ENCODE measurements around a stretch of chr11.

GRCh38 chr11:121661776-121662086 lies 209.6 kb downstream of the SORL1 start:
- PRO-cap, result no peak

- PRO-cap, result no peak
Observed at GRCh38 chr11:121689222-121689745, 237.2 kb downstream of the SORL1 start.

DNA sequence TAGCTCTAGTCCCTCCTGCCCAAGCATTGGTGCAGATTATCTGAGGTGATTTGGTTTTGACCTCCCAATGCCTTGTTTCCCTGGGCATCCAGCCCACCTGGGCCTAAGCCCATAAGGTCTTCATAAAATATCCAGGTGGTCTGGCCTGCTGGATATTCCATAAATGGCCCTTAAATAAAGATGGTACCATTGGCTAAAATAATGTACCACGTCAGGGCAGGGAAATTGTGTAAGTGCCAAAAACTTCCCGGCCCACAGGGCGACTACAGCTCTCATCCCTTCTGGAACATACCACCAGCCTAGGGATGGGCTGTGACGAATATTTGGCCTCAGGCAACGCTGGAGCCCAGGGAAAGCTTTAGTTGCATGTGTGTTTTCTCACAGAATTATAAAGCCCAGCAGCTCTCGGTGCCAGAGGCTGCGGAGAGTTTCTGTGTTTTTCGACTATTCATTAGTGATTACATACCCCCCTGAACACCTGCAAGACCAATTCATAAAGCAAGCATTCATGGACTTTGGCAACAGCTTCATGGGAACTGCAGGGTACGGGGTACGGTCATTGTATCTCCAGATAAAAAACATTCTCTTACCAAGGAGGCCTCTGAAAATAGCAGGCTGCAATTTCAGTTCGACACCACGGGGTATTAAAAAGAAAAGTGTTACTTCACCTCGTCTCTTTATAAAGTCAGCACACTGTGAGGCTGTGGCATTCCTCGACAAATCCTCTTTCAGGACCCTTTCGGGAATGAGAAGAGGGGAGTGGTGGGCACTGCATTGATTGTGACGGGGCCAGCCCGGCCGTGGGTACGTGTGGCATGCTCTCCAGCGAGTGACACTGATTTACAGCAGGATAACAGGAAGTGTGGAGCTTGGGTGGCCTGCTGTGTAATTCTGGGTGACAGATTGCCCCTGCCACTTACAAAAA lies 244.1 kb downstream of the SORL1 start:
- PRO-cap, result no peak

GRCh38 chr11:121723326-121723779 lies 271.2 kb downstream of the SORL1 start:
- PRO-cap, result no peak

- PRO-cap, result no peak
Observed at GRCh38 chr11:122085297-122085697, 30.7 kb downstream of the BLID start.

GRCh38 chr11:122353970-122354458 lies 238.0 kb upstream of the BLID start:
- PRO-cap, result no peak

DNA sequence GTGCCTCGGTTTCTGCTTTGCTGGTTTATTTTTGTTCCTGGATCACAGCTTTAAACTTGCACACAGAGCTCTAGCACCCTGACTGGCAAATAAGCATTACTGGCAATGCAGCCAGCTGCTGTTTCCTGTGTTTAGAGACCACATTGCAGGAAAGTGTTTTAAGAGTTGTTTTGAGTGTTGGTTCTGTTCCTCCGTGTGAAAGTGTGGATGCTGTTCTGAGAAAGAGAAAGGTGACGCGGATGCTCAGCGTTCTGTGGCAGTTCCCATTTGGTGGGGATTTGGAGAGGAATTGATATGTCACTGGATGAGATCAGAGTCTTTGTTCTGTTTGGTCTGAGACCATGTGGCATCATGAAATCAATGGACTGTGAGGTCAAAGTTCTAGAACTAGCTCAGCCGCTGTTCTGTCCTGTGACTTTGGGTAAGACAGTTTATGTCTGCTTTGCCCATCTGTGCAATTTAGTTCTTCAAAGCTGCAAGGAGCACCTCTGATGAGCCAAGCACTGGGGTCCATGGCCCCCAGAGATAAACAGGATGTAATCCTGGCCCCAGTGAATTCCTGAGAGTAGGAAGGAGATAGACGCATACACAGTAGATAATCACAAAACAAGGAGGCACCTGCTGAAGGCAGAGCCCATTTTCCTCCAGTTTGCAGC lies 19.8 kb downstream of the UBASH3B start:
- PRO-cap, result no peak

DNA sequence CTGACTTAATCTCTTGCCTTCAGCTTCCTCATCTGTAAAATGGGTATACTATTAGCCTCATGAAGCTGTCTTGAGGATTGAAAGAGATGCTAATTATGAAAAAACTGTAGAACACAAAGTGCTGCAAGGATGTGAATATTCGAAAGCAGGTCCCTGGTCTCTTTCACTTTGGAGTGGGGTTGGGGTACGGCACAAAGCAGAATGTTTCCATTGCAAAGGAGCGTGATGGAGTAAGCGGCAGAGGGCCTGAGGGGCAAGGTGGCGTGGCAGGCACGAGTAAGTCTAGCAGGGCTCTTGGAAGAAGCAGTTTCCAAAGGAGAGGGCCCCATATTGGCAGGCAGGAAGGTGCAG lies 88.0 kb downstream of the UBASH3B start:
- PRO-cap, result no peak

DNA sequence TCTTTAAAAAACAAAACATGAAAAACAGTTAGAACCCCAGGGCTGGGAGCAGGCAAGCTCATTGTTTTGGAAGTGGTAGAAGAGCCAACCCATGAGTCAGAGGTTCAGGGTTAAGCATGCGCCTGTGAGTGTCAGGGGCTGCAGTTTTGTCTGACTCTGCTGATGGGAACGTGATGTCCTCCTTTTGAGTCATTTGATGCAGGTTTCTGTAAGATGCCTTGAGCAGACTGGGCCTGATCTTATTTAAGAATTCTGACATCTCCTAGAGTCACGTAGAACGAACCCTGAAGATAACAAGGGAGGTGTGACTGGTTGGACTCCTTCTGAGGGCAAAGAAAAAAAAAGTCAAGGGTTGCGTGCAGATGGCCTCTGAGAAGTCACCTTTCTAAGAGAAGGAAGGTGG lies 53.6 kb upstream of the CRTAM start:
- PRO-cap, result no peak

- PRO-cap, result no peak
Observed at GRCh38 chr11:122789041-122789268, 49.3 kb upstream of the CRTAM start.

GRCh38 chr11:122813431-122813733 lies 24.9 kb upstream of the CRTAM start:
- PRO-cap, result no peak

- PRO-cap, result no peak
Observed at GRCh38 chr11:122843258-122844180, 5.2 kb downstream of the CRTAM start.

GRCh38 chr11:122850119-122850710 lies 11.9 kb downstream of the CRTAM start:
- PRO-cap, result no peak

GRCh38 chr11:122852089-122852463 lies 13.8 kb downstream of the CRTAM start:
- PRO-cap, result no peak

DNA sequence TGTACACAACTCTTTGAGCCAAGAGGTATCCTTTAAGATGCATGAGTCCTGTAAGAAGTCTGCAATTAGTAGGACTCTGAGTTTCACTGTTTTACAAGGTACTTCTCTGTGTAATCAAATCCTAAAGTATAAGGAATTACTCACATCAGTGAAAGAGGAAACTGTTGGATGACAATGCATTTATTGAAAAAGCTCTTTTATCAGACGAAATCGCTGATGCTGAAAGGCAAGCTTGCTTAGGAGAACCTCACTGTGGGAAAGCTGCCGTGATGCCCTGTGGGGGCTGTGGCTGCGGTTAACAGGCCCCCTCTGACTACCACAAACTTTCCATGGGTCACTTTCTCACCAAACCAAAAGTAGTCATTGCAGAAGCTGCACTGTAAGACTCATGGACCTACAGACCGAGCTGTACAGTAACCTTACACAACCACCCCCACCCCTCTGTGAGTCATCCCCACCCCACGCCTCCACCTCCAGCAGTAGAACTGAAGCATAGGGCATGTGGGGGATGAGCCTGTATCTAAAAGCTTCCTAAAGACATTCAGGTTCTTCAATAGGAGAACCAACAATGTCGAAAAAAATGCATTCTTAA lies 18.3 kb downstream of the CRTAM start:
- PRO-cap, result no peak

DNA sequence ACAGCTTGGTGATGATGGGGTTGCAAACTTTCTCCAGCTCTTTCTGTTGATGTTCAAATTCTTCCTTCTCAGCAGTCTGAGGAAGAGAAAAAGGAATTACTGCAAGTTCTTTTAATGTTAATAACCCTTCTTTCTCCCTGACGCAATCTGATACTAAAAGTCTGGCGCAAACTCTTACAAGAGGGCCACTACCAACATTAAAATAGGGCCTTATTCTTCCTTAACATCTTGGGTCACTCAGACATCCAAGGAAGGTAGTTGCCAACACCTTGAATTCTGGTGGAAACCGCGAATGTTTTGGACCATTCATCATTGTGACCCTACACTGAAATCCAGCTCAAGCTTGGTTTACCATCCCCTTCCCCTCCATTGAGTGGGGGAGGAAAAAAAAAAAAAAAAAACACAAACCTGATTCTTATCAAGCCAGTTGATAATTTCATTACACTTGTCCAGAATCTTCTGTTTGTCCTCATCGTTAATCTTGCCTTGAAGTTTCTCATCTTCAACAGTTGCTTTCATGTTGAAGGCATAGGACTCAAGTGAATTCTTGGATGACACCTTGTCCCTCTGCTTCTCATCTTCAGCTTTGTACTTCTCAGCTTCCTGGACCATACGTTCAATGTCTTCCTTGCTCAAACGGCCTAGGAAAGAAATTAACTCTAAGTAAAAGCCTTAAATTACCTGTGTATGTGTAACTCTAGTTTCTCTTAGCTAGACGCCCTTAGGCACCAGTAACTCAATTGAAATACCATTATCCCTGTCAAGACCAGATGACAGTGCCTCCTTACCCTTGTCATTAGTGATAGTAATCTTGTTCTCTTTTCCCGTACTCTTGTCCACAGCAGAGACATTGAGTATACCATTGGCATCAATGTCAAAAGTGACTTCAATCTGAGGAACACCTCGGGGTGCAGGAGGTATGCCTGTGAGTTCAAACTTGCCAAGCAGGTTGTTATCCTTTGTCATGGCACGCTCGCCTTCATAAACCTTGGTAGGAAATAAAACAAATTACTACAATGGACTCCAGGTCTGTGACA lies 3.8 kb downstream of the HSPA8 start:
- PRO-cap, result no peak

GRCh38 chr11:123073163-123073948 lies 11.4 kb upstream of the HSPA8 start:
- PRO-cap, result no peak

DNA sequence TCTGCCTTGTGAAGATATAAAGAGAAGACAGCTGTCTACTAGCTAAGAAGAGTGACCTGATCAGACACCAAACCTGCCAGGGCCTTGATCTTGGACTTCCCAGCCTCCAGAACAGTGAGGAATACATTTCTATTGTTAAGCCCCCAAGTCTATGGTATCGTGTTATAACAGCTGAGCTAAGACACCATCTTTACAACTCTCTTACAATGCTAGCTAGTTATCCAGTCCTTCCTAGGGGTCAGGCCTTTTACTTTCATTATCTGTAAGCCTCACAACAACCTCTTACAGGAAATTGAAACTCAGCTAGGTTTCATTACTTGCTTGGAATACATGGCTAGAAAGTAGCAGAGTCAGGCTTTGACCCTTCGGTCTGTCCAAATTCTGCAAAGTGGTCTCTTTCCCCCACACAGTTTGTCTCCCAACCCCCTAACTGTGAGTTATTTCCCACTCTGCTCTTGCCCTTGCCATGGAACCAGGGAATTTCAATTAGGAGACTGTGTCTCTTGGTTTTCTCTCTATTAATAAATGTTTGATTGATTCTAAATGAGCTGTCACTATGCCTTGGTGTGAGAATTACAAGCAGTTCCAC lies 38.3 kb upstream of the CLMP start:
- PRO-cap, result no peak

GRCh38 chr11:123364061-123364520 lies 66.0 kb upstream of the GRAMD1B start:
- PRO-cap, result no peak

- PRO-cap, result no peak
Observed at GRCh38 chr11:123587977-123588531, 66.4 kb downstream of the SCN3B start.

Data from left common carotid artery plus branches (tissue), 1 donor.